Osteocyte (in vitro differentiated cells): ENCODE measurements around the genes PUS7, EFCAB10, CDHR3 and NAMPT.

DNA sequence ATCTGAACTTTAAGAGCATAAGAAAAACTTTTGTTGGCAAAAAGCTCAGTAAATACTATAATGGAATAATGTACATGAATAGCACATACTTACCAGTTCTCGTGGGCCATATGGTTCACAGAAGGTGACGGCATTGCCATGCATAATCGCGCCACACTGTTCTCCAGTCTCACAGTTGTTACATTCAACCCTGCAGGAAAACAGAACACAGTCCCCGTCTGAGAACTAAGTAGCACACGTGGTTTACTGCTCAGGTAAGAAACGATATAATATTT lies 261.5 kb downstream of the RELN start:
- PRO-cap = no peak

DNA sequence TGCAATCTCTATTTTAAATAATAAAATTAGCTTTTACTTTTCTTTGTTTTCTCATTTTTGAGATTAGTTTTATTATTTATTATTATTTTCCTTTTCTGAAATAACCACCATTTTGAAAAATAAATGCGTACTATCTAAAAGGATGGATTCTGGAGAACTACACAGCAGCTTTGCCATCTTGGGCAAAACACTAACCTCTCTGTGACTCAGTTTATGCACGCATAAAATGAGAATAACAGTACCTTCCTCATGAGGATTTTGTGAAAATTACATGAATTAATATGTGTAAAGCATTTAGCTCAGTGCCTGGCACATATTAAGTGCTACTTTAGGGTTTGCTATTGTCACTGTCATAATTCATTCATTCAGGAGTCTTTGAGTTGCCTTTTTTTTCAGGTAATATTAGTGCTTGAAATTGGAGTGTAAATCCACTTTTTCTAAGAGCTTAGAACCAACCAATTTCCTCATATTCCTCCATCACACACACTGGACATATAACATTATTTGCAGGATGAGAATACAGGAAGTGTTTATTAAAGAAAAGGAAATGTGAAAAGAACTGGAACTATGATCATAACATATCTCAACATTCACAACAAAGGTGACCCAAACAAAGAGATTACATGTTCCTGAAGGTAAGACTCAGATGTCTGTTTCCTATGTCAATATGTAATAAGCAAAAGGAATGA lies 8.9 kb downstream of the RELN start:
- PRO-cap = no peak

- PRO-cap = no peak
These were observed 2.2 kb upstream of the ORC5 start for GRCh38 chr7:104210049-104210283.

GRCh38 chr7:104926924-104927749 lies 86.9 kb upstream of the KMT2E start:
- PRO-cap = no peak

- PRO-cap = no peak
These were observed 84.9 kb upstream of the KMT2E start for GRCh38 chr7:104929122-104929442.

- PRO-cap = no peak
These were observed 40.0 kb upstream of the KMT2E start for GRCh38 chr7:104973766-104974646.

GRCh38 chr7:105520969-105521383 lies 1.1 kb downstream of the PUS7 start:
- PRO-cap = no peak

- PRO-cap = unidirectional peak, plus-strand start at chr7:105521439; unidirectional peak, plus-strand start at chr7:105521607; unidirectional peak, plus-strand start at chr7:105521801; bidirectional peak, plus-strand start at chr7:105522044, minus-strand start at chr7:105521964; bidirectional peak, plus-strand start at chr7:105522330, minus-strand start at chr7:105522234
These were observed at the start of gene PUS7 for GRCh38 chr7:105521384-105522574. TSS of gene PUS7 (minus strand) at chr7:105522271.

DNA sequence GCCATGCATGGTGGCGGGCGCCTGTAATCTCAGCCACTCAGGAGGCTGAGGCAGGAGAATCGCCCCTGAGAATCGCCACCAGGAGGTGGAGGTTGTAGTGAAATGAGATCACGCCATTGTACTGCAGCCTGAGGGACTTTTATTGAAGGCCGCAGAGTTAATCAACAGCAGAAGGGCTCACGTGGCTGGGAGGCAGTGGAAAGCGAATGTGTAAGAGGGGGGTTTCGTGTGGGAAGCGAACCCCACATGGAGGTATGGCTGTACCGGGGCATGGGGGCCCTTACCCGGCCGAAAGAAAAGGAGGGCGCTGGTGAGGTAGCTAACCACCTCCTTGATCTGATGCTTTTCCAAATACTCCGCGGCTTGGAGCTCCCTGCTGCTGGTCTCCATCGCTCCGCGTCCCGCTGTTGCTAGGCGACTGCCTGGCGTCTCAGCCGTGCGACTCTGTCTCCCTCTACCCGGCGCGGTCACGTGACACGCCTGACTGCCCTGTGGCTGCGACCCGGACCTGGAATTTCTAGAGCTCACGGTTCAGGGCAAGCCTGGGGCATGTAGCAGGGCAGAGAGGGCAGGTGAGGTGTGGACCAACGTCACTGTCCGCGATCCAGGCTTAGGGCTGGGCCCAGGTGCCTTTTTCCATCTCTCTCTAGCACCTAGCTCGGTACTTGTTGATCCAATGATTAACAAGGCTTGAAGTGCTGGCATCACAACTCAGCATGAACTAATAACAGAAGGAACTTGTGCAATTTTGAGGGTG lies at the start of gene EFCAB10:
TSS of gene EFCAB10 (minus strand) at position 420 of the 757 bp plus-strand sequence.
- PRO-cap = no peak

DNA sequence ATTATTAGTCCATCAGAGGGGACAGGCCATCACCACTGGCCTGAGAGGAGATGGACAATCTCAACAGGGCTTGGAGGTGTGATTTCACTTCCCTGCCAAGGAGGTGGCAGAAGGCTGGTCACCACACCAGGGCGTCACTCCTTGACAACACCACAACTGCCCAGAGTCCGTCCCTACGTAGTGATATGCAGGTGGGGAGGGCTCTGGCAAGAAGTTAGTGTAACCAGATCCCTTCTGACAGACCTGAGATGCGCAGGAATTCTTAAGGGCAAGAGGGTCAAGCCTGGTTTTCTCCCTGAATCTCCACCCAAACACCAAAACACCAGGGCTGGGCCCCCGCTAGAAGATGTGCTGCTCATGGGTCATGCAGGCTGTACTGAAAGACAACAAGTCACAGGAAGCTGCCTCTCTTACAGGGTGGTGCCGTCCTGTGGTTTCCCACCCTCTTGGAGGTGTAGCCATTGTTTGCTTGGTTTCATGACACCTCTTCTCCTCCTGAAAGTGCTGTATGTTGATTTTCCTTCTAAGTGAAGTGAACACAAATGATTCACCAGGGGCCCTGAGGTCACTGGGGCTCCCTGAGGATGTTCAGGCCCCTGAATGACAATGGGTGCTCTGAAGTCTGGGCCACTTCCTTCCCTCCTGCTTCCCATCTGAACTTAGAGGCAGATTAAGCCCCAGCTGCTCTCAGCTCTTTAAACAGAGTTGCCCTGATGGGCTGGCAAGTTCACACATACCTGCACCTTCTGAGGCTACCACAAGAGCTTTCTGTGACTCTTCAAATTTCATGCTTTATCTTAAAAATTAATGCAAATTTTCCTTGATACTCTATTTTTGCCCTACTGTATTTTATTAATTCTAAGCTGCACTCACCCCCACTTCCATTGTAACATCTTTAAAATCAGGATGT lies 27.0 kb downstream of the ATXN7L1 start:
- PRO-cap = no peak

DNA sequence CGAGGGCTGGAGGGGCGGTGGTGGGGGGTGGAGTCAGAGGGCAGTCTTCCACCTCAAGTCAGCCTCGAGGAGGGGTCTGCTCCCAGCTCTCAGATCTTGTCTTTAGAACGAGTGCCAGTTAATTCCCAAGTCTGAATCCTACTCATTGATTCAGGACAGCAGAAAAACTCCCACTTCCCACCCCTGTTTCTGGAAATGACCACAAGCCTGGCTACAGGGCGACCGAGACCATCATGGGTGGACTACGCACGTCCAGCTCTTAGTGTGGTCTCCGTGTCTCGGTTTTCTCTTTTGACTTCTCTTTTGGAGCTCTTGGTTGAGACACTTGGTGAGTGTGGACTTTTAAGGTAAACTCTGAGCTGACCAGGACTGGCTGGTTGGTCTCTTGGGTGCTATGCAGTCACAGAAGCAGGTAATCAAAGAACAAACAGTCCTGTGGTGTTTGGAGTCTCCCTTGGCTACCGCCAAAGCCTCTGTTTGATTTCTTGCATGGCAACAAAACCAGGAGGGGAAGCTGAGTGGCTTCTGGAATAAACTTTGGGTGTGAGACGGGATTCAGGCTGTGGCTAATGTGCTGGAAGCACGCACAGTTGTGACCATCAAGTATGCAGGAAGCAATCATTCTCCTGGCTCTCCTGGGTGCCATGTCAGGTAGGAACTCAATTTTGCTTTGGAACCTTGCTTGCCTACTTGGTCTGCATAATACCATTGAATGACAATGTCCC lies at the start of gene CDHR3:
TSS of gene CDHR3 (plus strand) at position 551 of the 725 bp plus-strand sequence.
- PRO-cap = no peak

DNA sequence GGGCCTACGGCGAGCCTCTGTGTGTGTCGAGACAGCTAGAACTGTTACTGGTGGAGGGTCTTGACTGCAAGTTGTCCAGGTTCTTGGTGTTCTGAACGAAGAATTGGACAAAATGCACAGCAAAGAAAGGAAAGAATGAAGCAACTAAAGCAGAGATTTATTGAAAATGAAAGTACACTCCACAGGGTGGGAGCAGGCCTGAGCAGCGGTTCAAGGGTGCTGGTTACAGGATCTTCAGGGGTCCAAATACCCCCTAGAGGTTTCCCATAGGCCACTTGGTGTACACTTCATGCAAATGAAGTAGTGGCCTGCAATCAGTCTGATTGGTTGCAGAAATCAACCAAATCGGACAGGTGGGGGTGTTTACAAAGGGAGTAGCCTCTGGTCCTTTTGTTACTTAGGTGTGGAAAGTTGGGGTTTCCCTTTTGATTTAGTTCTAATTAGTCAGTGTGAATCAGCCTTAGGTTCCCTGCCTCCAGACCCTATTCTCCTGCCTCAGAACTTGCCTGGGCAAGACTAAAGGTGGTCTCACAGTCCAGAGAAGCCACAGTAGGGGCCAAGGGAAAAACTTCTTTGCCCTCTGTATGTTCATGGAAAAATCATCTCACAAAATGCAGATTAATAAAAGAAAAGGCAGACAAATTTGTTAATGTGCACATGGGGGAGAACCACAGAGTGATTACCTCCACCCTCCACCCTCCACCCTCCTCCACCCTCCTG lies 49.6 kb downstream of the SYPL1 start:
- PRO-cap = no peak

DNA sequence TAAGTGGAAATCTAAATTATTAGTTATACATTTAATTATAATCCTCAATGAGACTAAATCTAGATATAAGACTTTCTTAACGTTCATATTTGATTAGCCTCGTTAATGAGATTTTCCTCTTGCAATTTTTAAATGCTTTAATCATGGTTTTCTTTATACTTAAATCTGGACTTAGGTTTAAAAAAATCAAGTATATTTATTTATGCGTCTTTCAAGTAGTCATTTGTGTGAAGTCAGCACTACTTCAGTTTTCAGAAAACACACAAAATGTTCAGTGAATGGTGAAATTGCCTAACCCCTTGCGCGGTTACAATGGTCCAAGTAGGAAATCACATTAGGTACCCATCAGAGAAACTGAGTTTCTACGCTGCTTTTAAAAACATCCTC lies 1.3 kb downstream of the SYPL1 start:
- PRO-cap = no peak

- PRO-cap = no peak
These were observed 84.9 kb downstream of the NAMPT start for GRCh38 chr7:106199809-106200259.

DNA sequence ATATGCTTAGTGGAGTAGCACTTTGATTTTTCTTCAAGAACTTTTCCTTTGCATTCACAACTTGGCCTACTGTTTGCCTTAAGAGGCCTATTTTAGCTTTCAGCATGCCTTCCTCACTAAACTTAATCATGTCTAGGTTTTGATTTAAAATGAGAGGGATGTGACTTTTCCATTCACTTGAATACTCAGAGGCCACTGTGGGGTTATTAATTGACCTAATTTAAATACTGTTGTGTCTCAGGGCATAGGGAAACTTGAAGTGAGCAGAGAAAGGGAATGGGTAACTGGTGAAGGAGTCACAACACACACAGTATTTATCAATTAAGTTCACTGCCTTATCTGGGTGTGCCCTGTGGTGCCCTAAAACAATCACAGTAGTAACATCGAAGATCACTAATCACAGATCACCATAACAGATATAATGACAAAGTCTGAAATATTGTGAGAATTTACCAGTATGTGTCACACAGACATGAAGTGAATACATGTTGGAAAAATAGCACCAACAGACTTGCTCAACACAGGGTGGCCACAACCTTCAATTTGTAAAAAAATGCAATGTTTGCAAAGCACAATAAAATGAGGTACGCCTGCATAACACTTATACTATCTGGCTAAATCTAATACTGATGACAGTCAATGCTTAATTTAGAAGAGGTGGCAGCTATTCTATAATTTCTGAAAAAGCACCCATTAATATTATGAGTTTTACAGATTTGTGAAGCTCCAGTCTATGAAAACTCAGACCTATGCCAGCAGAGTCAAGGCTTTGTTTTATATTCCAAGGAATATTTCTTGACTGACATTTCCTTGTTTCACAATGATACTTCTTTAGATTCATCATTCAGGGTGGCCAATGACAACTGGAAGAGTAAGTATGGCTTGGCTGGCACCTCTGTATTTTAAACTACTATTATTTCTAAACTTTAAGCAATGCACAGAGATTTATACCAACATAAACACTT lies 24.0 kb downstream of the NAMPT start:
- PRO-cap = no peak

DNA sequence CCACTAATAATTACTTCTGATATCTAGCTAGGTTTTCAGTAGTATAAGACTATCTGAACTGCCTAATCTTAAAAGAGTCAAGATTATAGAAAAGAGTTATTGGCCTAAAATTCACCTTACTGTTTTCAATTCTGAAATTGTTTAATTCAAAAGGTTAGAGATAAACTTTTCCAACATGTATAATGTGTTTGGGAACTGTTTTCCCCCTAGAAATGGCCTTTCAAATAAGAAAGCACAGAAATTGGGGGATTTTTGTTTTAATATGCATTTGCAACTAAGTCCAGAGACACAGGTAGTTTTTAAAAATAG lies 8.8 kb downstream of the NAMPT start:
- PRO-cap = no peak

GRCh38 chr7:106284739-106285340 lies at the start of gene NAMPT:
TSS of gene NAMPT (minus strand) at chr7:106284983.
- PRO-cap = bidirectional peak, plus-strand start at chr7:106285208, minus-strand start at chr7:106284950

- PRO-cap = unidirectional peak, minus-strand start at chr7:106285705
These were observed 656 bp upstream of the NAMPT start for GRCh38 chr7:106285341-106285937.

DNA sequence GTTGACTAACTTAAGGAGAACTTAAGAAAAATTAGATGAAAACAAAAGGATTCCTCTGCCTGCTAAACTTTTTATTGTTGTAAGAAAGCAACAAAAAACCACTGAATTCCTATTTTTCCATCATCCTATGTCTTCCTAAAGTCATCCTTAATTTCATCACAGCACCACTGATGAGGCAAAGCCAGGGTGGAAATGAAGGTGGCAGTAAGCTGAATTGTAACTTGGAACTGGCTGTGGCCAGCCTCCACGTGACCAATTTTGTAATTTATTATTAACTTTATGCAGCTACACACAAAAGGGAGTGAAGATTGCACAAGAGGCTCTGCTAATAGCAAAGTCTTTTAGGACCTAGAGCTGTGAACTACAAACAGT lies 176.5 kb downstream of the CCDC71L start:
- PRO-cap = no peak

DNA sequence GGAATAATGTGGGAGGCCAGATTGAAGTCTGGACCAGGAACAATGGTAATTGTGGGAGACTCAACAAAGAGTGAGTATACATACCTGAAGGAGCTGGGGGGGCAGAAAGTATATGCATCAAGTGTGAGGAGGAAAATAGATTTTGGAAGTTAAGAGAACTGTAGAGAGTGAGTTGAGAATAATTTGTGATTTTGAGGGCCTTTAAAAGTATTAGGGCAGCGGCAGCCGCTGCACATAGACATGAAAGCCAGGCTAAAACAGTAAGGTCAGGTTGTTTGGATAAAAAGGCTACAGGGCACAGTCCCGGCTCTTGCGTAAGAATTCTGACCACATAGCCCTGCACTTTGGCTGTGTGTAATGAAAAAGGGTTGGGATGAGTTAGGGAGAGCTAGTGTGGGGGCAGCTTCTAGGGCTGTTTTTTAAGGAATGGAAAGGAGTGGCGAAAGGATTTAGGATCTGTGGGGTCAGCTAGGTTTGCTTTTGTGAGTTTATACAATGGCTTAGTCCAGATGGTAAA lies 130.8 kb downstream of the CCDC71L start:
- PRO-cap = no peak